Caco-2 (cell line): ENCODE results near the gene DPY19L2.

DNA sequence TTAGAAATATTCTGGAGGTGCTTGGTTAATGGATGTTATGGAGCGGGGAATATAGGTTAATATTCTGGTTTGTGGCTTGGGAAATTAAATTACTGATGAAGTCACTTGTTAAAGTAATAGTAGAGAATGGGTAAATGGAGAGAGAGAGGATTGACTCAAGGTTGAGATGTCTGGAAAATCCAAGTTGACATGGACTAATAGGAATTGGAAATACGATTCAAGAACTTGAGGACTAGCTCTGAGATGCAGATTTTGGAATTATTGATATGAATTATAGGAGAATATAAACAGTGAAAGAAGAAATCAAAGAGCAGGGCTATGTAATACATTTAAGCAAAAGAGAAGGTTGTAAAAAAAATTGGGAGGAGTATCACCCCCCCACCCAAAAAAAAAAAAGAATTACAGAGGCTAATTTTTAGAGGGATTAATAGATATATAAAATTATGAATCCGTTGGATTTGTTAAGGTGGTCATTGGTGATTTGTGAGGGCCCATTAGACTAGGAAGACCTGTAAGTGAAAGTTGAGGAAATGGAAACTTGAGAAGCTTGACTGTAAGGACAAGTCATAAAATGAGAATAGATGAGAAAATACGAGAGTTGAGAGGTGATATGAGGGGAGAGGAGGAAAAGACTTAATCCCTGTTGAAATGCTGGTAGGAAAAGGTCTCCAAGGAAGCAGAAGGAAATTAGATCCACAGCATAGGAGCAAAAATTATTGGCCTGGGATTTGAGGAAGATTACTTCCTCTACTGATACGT is 15.0 kb downstream of the USP15 start:
- PRO-cap, result no peak
- RRBS, result no CpG with 5 or more reads among the region's 5 CpGs

DNA sequence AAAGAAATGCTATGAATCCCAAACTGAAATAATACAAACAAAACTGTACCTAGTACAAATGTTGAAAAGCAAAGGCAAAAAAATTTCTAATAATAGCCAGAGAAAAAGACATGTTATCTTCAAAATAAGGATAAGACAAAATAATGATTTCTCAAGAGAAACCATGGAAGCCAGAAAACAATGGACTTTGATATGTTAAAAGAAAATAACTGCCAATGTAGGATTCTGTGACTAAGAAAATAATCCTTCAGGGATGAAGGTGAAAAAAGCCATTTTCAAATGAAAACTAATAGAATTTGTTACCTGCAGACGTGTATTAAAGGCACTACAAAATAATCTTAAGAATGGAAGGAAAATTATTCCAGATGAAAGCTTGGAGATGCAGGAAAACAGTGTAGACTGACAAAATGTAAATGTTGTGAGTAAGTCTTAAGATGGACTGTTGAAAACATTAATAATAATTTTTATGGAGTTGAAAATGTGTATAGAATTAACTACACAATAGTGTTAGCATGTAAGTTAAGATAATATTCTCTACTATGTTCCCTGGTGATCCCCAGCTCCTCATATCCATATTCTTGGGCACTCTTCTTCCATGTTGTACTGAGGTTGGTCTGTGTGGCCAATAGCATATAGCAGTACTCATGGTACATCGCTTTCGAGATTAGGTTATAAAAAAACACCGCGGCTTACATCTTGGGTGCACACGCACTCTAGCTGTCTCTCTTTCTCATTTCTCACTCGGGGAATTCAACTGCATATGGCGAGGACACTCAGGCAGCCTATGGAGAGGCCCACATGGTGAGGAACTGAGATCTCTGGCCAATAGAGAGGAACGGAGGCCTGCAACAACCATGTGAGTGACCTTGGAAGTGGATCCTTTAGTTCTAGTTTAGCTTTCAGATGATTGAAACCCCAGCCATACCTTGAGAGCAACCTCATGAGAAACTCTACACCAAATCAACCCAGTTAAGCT is 45.3 kb downstream of the USP15 start:
- PRO-cap, result no peak
- RRBS, result no CpG with 5 or more reads among the region's 9 CpGs

DNA sequence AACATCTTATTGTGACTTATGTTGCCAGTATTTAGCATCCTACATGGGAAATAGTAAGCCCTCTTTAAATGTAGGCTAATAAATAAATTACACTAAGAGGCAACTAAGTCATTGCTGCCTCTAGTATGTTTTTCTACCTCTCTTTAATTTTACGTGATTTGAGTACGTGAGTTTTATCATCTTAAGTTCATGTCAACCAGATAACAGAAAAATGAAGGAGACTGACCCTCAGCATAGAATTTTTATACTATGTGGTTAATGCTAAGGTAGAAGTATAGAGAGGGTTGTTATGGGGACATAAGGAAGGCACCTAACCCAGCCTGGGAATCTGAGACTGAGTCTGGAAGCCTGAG is 21.3 kb downstream of the MON2 start:
- PRO-cap, result no peak
- RRBS, result no CpG with 5 or more reads among the region's 2 CpGs

DNA sequence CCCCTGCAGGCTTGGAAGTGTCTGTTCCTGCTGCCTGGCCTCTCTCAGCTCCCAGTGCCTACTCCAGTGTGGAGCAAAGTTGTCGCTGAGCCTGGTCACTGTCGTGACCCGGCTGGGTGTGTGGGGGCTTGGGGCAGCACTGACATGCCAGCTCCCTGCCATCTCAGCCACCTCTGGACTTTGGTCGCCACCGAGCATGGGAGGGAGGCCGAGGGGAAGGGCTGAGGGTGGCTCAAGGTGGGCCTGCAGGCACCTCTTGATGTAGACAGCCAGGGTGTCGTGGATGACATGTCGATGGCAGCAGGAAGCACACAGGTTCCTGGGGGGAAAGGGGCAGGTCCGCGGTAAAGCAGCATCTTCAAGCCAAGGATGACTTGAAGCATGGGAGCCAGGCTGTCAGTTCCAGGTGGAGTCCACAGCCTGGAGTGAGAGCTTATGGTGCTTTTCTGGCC is 209.9 kb downstream of the MON2 start:
- PRO-cap, result no peak
- RRBS, result no CpG with 5 or more reads among the region's 10 CpGs

- PRO-cap, result no peak
- RRBS, result no CpG with 5 or more reads among the region's 12 CpGs
Measured at GRCh38 chr12:62785522-62786709, 149.0 kb downstream of the PPM1H start.

DNA sequence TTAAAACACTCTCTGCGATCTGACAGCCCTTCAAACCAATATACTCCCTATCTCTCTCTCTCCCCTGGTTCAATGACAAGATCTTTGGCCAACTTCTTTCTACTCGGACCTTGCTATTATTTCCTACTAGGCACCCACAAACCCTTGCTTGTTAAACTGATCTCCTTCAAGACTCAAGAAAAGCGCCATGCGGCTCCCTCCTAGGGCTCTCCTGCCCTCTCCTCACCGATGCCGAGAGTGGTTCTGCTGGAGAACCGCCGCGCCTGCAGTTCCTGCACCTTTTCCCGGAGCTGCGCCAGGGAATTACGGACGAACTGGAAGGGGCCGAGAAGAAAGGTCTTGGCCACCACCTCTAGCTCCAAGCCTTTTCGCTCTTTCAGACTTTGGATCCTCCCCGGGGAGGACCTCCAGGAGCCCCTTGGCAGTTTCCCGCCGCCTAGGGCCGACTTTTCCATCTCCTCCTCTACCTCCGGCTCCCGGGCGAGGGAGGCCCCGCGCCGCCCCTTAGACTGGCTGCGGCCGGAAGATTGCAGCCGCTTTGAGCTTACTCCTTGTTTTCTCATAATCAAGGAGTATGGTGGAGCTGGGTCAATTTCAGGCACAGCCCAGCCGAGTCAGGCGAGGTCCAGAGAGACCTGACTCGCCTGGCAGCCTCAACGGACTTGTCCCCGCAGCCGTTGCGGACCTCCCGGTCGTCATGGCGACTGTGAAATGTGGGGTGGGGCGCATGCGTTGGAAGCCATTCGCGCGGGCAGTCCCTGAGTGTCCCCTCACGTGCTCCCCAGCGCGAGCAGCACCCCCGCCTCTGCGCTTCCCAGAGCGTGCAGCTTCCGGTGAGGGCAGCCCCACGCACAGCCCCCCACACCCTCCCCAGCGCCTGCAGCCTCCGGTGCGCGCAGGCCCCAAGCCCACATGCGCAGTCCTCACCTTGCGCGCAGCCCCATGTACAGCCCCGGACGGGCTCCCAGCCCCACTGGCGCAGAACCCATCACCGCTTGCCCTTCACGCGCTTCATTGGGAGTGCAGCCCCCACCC is at the start of gene DPY19L2:
DPY19L2 (minus strand) TSS at position 663 of the 1,035 bp plus-strand sequence.
- PRO-cap, result no peak
- RRBS, result 88% methylated on average over 17 of the region's 64 CpGs

GRCh38 chr12:64078728-64079189 is 143.3 kb downstream of the KICS2 start:
- PRO-cap, result no peak
- RRBS, result no CpG with 5 or more reads among the region's 8 CpGs

DNA sequence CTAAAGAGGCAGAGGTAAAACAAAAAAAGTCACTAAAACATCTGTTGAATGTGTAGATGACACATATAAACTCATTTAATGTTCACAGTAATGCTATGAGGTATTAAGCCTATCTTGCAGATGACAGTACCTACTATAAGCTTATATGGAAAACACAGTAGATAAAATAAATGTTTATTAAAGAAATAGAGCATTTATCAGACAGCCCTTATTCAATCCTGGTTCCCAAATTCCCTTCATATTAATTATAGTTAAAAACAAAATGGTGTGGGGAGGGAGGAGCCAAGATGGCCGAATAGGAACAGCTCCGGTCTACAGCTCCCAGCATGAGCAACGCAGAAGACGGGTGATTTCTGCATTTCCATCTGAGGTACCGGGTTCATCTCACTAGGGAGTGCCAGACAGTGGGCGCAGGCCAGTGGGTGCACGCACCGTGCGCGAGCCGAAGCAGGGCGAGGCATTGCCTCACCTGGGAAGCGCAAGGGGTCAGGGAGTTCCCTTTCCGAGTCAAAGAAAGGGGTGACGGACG is 26.7 kb downstream of the KICS2 start:
- PRO-cap, result no peak
- RRBS, result no CpG with 5 or more reads among the region's 16 CpGs

DNA sequence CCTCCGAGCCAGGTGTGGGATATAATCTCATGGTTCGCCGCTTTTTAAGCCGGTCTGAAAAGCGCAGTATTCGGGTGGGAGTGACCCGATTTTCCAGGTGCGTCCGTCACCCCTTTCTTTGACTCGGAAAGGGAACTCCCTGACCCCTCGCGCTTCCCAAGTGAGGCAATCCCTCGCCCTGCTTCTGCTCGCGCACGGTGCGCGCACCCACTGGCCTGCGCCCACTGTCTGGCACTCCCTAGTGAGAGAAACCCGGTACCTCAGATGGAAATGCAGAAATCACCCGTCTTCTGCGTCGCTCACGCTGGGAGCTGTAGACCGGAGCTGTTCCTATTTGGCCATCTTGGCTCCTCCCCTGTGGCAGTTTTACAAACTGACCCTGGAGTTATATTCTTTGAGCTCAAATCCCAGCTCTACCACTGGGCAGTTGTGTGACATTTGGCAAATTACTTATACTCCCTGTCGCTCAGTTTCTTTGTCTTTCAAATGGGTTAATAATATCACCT is 71.0 kb upstream of the KICS2 start:
- PRO-cap, result bidirectional peak, plus-strand start at position 337 of the sequence, minus-strand start at position 212 of the sequence
- RRBS, result no CpG with 5 or more reads among the region's 26 CpGs

DNA sequence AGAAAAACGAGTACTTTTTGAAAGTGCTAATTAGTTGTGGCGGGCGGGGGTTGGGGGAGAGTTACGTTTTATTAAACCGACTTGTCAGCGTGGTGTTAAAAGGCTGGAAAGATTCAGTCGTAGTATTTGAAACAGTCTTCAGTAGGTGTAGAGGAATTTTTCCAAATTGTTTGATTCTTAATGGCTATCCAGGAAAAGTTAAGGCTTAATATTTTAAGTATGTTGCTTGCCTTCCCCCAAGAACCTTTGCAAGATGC is 1.1 kb downstream of the XPOT start:
- PRO-cap, result no peak
- RRBS, result no CpG with 5 or more reads among the region's 7 CpGs

GRCh38 chr12:64465641-64465982 is 13.7 kb downstream of the TBK1 start:
- PRO-cap, result no peak

- PRO-cap, result no peak
- RRBS, result no CpG with 5 or more reads among the region's 3 CpGs
Measured at GRCh38 chr12:64675742-64676171, 65.5 kb downstream of the RASSF3 start.

GRCh38 chr12:64699619-64700116 is 59.5 kb downstream of the GNS start:
- PRO-cap, result no peak
- RRBS, result no CpG with 5 or more reads among the region's 10 CpGs

DNA sequence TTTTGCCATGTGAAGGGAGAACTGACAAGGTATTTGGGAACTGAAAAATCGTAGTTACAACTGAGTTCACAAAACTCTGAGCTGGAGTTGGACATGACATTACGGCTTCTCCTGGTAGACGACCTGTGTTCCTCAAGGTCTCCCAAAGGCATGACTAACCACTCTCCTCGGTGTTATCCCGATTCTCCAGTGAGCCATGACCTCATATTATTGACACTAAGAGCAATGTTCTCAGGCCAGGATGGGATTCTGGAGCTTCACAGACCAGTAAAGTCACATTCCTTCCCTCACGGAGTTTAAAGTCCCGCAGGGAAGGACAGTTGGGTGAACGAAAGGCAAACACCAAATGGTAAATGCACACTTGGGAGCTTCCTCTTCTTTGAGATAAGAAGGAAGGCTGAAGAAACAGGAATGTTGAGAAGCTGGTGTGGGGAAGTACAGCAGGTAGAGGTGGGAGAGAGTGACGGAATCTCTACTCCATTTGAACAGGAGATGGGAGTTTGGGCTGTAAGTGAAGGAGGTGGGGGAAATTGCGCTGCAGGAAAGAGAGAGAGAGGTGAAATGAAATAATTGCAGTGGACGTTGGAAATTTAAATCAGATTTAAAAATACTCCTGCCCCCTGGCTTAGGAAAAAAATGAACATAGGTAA is 65.5 kb downstream of the TBC1D30 start:
- PRO-cap, result bidirectional peak, plus-strand start at position 382 of the sequence, minus-strand start at position 156 of the sequence
- RRBS, result no CpG with 5 or more reads among the region's 11 CpGs

DNA sequence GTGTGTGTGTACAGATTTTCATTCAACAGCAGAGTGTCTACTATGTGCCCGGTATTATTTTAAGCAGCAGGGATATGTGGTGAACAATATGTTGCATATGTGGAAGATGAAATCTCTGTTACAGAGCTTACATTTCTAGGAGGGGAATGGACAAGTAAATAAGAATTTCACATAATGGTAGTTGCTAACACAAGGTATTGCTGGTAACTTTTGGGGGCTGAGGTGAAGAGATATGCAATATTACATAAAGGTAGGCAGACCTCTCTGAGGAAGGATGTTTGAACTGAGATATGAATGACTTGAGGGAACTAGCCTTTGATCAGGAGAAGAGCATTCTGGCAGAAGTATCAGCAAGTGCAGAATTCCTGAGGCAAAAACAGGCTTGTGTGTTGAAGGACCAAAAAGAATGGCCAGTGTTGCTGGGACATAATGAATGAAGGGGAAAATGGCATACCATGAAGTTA is 5.3 kb downstream of the LEMD3 start:
- PRO-cap, result no peak
- RRBS, result no CpG with 5 or more reads among the region's 1 CpG

DNA sequence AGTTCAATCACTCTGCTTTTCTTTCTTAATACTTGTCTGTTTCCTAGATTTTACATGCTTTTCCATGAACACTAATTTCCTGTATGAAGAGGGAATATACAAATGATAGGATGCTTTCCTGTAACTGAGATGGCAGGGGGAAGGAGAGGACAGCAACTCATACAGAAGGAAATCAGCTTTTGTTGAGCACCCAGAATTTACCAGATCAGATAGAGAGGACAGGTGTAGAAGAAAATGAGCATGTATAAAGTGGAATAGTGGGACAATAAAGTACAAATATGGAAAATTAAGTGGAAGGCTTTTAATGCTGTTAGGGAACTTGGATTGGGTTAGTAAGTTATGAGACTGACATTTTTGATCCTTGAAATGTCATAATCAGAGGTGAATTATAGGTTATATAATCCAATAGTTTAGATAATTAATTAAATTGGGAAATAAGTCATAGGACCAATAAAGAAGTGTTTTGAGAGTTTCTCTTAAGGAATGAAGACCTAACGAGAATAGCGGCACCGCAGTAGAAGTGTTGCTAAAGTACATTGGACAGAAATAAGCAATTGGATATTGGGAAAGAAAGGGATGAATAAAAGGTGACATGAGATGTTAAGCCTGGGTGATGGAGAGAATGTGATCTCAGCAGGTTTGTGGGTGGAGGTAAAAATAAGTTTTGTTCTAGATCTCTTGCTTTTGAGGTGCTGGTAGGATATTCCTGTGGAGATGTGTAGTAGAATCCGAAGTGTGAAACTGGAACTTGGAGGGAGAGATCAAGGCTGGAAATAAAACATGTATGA is 5.6 kb downstream of the MSRB3 start:
- PRO-cap, result no peak
- RRBS, result no CpG with 5 or more reads among the region's 4 CpGs

- PRO-cap, result no peak
- RRBS, result no CpG with 5 or more reads among the region's 18 CpGs
Measured at GRCh38 chr12:65510633-65511241, 232.3 kb downstream of the MSRB3 start.

DNA sequence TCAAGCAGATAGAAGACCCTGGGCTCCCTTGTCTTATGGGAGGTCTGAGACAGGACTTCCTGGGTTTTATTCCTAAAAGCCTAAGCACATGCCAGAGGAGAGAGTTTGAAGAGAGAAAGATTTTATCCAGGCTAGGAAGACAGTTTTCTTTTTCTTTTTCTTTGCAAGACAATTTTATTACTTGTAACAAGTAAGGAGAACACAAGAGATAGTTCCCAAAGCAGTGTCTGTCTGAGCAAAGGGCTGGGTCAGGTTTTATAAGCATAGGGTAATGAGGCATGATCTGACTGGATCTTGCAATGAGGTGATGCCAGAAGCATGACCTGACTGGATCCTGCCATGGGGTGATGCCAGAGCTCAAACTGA is 180.4 kb upstream of the HMGA2 start:
- PRO-cap, result no peak

- PRO-cap, result no peak
- RRBS, result no CpG with 5 or more reads among the region's 13 CpGs
Measured at GRCh38 chr12:65826537-65827440, 2.5 kb downstream of the HMGA2 start.

GRCh38 chr12:65926388-65927042 is 102.2 kb downstream of the HMGA2 start:
- PRO-cap, result no peak
- RRBS, result no CpG with 5 or more reads among the region's 6 CpGs